Epithelial cell of alveolus of lung (primary cell): ENCODE data around the genes MRPS12 and SELENOV.

- RAMPAGE, long total RNA = no peak
- RRBS = no CpG with 5 or more reads among the region's 8 CpGs
These were observed 43.3 kb downstream of the ACTN4 start for GRCh38 chr19:38690707-38691207.

GRCh38 chr19:38700799-38701239 lies 43.5 kb downstream of the CAPN12 start:
- RAMPAGE, long total RNA = no peak
- RRBS = no CpG with 5 or more reads among the region's 12 CpGs

GRCh38 chr19:38720195-38720781 lies 24.0 kb downstream of the CAPN12 start:
- RAMPAGE, long total RNA = no peak
- RRBS = no CpG with 5 or more reads among the region's 17 CpGs

- RAMPAGE, long total RNA = no peak
- RRBS = no CpG with 5 or more reads among the region's 15 CpGs
These were observed 22.1 kb downstream of the CAPN12 start for GRCh38 chr19:38722007-38722700.

GRCh38 chr19:38724633-38725309 lies 19.5 kb downstream of the CAPN12 start:
- RAMPAGE, long total RNA = no peak
- RRBS = no CpG with 5 or more reads among the region's 18 CpGs

GRCh38 chr19:38837487-38838250 lies 6.1 kb upstream of the ECH1 start:
- RAMPAGE, long total RNA = no peak
- RRBS = no CpG with 5 or more reads among the region's 13 CpGs

- RAMPAGE, long total RNA = no peak
- RRBS = no CpG with 5 or more reads among the region's 39 CpGs
These were observed 8.1 kb upstream of the ECH1 start for GRCh38 chr19:38839246-38840558.

DNA sequence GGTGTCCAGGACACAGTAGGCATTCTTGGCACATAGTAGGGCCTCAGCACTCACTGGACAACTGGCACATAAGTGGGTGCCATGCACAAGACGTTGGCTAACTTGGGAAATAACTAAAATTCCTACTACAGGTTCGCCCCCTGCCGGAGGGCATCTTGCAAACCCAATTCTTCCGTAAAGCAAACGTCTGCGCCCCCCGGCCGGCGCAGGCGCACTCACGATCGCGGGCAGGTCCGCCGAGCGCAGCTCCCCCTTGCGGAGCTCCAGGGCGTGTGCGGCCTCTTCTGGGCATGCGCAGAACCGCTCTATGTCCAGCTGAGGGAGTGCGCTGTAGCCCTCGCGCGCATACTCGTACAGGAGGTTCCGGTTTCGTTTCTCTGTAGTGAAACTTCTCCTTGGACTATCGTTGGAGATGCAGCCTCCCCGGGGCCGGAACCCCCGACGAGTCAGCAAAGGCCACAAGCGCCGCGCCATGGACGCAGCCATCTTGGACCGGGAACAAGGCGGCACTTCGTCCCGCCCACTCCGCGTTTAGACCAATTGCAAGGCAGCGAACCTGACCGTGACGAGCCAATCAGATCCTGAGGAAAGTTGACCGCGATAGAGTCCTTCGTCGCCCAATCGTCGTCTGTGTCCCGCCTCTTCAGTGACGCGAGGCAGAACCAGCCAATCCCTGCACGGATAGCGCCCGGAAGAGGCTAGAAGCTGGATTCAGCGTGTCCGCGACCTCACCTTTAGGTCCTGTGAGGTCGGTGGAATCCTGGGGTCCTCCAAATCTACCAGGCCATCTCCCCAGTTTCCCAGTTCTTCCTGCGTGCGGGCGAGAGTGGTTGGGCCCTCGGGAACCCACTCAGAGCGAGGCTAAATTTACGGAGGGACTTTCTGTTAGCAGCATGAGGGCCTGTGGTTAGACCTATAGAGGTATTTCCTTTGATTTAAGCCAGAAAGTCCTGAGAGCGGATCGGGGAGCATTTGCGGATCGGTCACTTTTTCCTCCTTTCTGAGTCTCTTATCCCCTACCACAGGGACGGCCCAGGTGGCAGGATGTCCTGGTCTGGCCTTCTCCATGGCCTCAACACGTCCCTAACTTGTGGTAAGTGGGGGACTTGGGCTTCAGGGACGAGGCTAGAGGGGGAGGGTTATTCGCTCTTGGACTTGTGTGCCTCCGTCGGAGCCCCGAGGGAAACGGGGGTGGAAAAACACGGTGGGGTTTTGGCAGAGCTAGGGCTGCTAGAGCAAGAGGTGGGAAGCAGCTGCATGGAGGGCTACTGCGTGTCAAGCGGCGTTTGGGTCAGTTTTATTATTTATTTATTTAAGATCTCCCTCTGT lies at the start of gene MRPS12:
Gene MRPS12, plus strand, starts transcription at position 694 of the 1,329 bp plus-strand sequence.
- RAMPAGE, long total RNA = start-site peak on the plus strand centred at position 712 of the sequence, 51 bp wide, 618 and 886 reads in 2 replicates
- RRBS = 1% methylated on average over 10 of the region's 84 CpGs

GRCh38 chr19:38949478-38950335 lies 19.0 kb downstream of the MRPS12 start:
- RAMPAGE, long total RNA = no peak
- RRBS = 12% methylated on average over 15 of the region's 71 CpGs

DNA sequence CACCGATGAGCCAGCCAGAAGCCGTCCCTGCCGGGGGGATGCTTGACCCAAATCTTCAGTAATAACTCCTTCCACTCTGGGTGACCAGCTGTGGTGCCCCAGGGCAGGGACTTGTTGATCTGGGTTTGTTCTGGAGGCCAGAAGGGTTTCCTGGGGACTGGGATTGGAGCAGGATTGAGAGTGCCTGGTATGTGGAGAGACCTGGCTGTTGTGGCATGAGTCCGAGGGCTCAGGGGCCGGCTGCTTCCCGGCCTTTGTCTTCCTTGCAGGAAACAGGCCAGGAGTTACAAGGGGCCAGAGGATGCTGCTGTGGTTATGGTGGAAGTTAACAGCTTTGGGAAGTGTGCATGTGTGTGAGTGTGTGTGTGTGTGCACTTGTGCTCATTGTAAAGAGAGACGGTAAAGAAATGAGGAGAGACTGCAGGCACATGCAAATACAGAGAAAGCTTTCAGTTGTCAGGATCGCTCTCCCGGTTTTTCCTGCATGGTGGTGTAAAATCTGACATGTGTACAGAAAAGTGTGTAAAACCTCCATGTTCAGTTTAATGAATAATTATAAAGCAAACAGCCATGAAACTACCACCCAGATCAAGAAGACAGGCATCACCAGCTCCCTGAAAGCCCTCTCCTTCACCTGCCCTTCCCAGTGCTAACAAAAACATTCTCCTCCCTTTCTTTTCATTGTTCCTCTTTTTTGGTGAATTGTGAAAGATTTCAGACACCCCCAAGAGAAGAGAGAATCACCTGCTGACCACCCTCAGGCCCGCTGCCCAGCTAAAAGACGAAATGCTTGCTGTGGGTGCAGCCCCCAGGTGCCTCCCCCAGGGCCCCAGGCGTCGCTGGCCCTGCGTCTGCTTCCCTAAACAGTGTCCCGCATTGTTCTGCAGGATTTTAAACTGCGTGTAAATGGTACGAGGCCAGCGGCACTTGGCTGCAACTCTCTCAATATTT lies 19.1 kb downstream of the PAK4 start:
- RAMPAGE, long total RNA = no peak
- RRBS = no CpG with 5 or more reads among the region's 18 CpGs

- RAMPAGE, long total RNA = no peak
- RRBS = no CpG with 5 or more reads among the region's 5 CpGs
These were observed 976 bp downstream of the SAMD4B start for GRCh38 chr19:39343290-39343504.

- RAMPAGE, long total RNA = no peak
- RRBS = no CpG with 5 or more reads among the region's 7 CpGs
These were observed 21.8 kb downstream of the SAMD4B start for GRCh38 chr19:39363621-39364768.

DNA sequence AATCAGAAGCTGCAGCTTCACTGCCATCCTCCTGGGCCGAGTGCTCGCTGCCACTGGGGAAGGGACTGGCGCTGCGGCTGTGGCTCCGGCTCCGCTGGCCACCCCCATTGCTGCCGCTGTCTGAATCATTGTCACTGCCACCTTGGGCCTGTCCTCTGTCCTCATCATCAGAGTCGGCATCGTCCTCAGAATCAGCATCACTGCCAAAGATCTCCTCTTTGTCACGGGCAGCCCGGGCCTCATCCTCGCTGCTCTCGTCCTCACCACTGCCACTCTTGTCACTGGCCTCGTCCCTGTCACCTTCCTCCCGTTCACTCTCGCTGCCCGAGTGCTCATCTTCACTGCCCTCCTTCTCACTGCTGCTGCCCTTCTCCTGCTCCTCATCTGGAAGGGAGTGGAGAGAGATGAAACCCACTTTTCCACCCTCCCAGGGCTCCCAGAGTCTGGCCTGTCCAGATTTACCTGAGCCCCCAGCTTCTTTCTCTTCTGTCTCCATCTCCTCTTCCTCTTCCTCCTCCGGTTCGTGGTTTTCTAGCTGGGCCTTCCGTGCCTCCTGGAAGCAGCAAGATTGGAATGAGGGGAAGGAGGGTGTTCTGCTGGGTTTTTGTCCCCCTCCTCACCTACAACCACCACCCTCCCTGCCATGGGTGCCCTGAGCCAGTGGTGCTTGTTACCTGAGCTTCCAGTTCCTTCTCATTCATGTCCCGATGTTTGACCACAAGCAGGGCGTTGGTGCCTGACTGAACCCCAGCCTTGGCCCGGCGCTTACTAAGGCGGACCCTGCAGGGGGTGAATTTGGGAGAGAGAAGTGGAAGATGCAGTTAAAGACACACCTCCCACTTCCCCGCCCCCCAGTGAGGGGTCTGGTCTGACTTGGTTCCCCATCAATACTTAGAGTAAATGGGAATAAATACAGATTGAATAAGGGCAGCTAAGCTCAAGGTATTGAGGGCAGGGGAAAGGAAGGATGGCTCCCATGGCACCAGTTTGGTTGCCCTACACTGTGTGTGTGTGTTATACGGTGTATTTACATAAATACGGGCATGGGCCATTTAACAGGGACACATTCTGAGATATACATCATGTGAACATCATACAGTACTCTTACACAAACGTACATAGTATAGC lies 4.5 kb downstream of the PAF1 start:
- RAMPAGE, long total RNA = no peak
- RRBS = no CpG with 5 or more reads among the region's 29 CpGs

GRCh38 chr19:39388280-39389469 lies 2.2 kb downstream of the PAF1 start:
- RAMPAGE, long total RNA = no peak
- RRBS = no CpG with 5 or more reads among the region's 19 CpGs

DNA sequence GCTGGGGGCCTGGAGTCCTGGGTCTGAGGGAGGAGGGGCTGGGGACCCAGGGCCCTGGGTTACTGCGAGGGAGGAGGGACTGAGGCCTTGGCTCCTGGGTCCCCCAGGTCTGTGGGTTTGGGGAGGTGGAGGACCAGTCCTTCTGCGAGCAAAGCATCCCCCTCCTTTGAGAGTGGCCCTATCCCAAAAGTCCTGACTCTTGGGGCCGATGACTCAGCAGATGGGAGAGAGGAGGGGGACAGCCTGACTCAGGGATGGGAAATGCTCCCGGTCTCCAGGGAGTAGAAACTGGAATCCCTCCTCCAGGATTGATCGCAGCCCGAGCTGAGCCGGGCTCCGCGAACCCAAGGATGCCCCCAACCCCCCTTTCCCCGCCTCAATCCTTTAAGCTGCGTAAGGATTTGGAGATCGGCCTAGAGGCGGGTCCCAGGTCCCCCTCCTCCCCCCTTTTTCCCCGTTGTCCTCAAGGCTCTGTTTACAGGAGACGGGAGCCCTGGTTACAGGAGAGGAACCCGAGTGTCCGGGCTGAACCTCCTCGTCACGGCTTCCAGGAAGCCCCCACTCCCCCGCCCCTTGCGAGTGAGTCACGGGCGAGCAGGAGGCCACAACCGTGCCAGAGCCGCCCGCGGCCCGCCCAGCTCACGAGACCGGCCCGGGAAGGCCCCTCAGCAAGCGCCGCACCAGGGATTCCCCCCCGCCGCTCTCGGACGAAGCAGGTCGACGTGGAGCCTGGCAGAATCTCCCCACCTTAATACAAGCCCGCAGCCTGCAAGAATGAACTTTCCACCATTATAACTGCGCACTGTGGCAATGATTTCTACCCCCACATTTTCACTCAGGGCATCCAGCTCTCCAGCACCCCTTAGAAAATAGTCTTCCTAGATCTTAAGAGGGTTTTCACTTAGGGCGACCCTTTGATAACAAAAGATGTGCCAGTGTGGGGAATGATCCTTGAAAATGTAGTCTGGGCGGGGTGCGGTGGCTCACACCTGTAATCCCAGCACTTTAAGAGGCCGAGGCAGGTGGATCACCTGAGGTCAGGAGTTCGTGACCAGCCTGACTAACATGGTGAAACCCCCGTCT lies 2.9 kb upstream of the ZFP36 start:
- RAMPAGE, long total RNA = no peak
- RRBS = 1% methylated on average over 4 of the region's 47 CpGs

DNA sequence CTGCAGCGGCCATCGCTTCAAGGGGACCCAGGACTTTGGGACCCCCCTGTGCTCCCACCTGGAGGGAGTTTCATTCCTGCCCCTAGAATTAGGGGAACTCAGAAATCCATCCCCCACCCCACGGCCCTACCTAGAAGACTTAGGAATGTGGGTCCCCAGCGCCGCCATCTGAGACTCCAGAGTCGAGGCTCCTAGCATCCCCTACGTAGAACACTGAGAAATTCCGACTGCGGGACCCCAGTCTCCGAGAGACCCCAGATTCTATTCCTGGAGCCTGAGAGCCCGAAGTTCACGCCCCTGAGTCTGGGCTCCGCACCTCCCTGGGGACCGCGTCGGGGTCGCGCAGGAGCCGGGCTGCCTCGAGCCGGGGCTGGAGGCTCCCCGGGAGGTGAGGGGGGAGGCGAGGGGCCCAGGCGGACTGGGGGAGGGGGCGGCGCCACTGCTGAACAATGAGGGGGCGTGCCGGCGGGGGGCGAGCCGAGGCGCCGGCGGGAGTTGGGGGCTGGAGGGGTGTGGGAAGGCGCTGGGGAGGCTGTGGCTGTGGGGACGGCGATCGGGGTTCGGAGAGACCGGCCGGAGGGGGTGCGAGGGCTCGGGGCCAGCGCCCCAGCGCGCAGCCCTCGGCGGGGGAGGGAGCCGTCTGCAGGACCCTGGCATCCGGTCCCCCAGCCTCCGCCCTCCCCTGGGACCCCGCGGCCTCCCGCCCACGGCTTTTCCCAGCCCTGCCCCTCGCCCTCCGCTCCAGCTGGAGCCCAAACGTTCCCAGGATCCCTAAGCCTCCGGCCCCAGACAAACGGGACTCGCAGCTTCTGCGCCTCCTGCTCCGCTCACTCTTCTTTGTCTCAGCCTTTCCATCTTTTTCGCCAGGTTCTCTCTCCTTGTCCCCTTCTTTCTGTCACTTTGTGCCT lies 810 bp downstream of the PLEKHG2 start:
- RAMPAGE, long total RNA = no peak
- RRBS = 1% methylated on average over 21 of the region's 64 CpGs

GRCh38 chr19:39423329-39423760 lies 10.9 kb downstream of the PLEKHG2 start:
- RAMPAGE, long total RNA = no peak
- RRBS = 87% methylated on average over 12 of the region's 29 CpGs

DNA sequence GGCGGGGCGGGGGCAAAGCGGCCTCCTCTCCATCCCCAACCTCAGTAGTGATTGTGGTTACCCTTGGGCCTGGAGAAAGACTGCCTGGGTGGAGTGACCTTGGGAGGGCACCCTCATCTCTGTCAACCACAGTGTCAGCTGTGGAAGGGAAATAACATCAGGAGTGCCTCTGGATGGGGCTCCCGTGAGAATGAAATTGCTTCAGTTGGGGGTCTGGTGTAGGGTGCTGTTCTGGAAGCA lies 7.0 kb upstream of the TIMM50 start:
- RAMPAGE, long total RNA = no peak
- RRBS = no CpG with 5 or more reads among the region's 4 CpGs

GRCh38 chr19:39514757-39516092 lies at the start of gene SELENOV:
TSS of gene SELENOV (plus strand) at chr19:39515139.
- RAMPAGE, long total RNA = no peak
- RRBS = 2% methylated on average over 44 of the region's 98 CpGs

DNA sequence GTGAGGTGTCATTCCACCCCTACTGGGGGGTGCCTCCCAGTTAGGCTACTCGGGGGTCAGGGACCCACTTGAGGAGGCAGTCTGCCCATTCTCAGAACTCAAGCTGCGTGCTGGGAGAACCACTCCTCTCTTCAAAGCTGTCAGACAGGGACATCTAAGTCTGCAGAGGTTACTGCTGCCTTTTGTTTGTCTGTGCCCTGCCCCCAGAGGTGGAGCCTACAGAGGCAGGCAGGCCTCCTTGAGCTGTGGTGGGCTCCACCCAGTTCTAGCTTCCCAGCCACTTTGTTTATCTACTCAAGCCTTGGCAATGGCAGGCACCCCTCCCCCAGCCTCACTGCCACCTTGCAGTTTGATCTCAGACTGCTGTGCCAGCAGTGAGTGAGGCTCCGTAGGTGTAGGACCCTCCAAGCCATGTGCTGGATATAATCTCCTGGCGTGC lies 15.1 kb downstream of the LGALS14 start:
- RAMPAGE, long total RNA = no peak
- RRBS = no CpG with 5 or more reads among the region's 4 CpGs